ENCODE results near the gene TMEM132C.

DNA sequence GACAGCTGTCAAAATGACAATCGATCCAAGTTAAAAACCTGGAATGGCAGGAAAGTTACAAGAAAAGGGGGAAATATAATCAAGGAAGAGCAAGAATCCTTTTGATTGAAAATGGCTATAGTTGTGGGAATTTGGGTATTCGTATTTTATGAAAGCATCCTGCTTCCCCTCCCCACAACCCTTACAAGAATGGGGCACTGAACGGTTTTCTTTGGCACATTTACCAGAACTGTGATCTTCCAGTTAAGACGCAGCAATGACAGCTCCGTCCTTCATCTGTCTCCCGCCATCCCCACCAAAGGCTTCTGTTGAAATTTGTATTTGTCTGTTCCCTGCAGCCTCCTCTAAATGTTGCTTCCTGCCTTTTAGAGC, 738.6 kb upstream of the TMEM132C start:
- PRO-cap, result no peak
- RAMPAGE, long total RNA, 2 experiments, result no peak in any of the 2 experiments

GRCh38 chr12:127623906-127624364, 643.0 kb upstream of the TMEM132C start:
- PRO-cap, result no peak
- RAMPAGE, long total RNA, 2 experiments, result no peak in any of the 2 experiments

DNA sequence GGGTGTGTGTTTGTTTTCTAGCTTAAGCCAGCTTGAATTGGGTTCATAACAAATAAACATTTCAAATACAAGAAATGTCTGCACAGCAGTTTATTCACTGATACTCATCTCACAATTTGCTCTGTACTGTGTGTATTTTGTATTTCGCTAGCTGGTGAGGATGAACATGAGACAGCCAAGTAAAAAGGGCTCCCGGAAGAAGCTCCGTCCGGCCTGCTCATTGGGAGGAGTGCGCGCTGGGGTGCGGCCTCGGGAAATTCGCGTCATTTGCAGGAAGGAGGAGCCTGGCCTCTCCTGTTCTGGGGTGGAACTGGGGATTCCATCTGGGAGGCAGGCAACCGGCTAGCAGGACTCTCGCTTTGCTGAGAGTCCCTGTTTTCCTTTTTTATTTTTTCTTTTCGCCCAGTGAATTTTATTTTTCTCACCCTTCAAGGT, 368.4 kb upstream of the TMEM132C start:
- PRO-cap, result unidirectional peak, plus-strand start at position 316 of the sequence
- RAMPAGE, long total RNA, 2 experiments, result no peak in any of the 2 experiments

DNA sequence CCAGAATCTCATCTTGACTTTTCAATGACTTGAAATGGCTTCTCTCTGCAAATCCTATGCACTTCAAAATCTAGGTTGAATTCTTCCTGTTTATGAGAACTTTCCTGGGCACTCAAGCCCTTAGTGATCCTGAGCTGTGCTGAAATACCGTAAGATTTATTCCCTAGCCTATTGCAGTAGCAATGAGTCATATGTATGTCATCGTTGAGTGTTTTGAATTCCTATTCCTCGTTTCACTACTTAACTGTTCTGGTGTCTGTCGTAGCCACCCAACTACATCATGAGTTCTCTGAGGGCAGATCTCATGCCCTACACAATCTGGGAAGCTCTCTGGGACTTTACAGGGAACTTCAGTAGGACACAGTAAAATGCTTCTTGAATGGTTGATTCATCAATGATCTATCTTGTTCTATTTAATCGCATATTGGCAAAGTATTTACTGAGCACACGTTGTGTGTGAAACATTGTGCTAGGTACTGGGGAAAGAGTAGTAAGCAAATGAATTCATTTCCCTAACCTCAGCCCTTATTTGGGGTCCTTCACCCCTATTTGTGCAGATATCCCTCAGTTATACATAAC, 190.7 kb upstream of the TMEM132C start:
- PRO-cap, result no peak
- RAMPAGE, long total RNA, 2 experiments, result no peak in any of the 2 experiments

DNA sequence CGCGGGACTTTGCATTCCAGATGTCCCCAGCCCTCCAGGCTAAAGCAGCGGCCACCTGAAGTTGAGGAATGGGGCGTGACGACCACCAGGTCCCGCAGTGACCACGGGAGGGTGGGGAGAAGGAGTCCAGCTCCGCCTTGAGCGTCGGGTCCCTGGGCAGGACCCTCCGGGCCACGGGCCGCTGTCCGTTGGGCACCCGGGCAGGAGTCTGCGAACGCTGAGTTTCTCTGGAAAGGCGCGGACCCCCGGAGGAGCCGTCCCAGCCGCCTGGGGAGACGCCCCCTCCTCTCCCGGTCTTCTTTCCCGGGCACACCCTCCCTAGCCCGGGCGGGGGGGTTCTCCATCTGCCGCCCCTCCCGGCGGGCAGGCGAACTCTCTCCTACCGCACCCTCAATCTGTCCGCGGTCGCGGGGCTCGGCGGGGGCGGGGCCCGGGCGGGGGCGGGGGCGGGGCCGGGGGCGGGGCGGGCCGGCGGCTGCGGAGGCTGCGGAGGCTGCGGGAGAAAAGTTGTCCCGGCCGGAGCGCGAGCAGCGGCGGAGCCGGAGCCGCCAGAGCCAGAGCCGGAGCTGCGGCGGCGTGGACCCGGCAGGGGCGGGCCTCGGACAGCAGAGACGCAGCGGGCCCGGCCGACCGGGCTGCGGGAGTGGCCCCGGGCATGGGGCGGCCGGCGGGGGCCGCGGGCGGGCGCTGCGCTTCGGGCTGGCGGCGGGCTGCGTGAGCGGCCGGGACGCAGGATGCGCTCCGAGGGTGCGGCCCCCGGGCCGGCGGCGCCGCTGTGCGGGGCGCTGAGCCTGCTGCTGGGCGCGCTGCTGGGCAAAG, at the start of gene TMEM132C:
TSS of gene TMEM132C (plus strand) at position 502 of the 819 bp plus-strand sequence.
- PRO-cap, result unidirectional peak, plus-strand start at position 503 of the sequence
- RAMPAGE, long total RNA, 2 experiments, result no peak in any of the 2 experiments

DNA sequence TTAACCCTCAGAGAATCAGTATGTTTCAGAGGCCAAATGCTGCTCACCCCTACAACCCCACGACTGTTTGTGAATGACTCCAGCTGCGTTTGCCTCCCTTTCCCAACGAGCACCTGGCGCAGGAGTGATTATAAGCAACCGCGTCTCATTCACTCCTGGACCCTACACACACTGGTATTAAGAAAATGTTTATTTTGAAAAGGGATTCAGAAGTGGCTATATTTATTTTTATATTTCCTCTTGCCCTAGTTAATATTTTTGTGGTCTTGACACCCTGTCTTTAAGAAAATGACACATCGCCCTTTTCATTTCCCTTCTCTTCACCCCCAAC, 77.9 kb downstream of the SLC15A4 start:
- PRO-cap, result no peak
- RAMPAGE, long total RNA, 2 experiments, result no peak in any of the 2 experiments

GRCh38 chr12:128818524-128819172, 5.1 kb downstream of the SLC15A4 start:
- PRO-cap, result no peak
- RAMPAGE, long total RNA, 2 experiments, result no peak in any of the 2 experiments

- PRO-cap, result no peak
- RAMPAGE, long total RNA, 2 experiments, result no peak in any of the 2 experiments
Measured at GRCh38 chr12:128819778-128820630, 3.8 kb downstream of the SLC15A4 start.

DNA sequence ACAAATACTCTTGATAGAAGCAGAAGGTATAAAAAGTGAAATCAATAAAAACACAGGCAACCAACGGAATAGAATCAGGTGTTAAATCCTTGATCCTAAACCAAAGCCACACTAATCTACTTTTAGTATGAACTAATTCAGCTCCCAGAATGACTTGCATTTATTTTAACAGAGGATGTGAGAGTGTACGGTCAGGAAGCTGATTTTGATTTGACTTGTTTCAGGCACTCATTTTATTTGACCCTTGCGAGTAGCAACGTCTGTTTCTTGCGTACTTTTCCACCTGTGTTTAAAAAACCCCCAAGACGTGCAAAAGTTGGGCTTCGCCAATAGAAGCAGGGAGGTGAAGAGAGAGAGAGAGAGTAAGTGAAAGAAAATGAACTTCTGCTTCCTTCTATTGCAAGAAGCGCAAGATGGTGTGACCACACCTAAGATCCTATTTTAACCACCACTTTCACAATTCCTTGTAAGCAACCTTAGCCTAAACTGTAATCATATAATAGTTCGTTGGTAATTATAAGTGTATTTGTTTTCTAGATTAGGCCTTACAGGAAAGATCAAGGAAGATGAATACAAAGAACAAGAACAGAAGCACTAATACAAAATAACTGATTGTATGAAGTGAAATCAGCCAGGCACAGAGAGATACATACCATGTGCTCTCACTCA, 6.8 kb upstream of the SLC15A4 start:
- PRO-cap, result no peak
- RAMPAGE, long total RNA, 2 experiments, result no peak in any of the 2 experiments

- PRO-cap, result no peak
- RAMPAGE, long total RNA, 2 experiments, result no peak in any of the 2 experiments
Measured at GRCh38 chr12:128905078-128905629, 51.9 kb downstream of the GLT1D1 start.

GRCh38 chr12:129821121-129821503, 82.7 kb downstream of the TMEM132D start:
- PRO-cap, result no peak
- RAMPAGE, long total RNA, 2 experiments, result no peak in any of the 2 experiments

DNA sequence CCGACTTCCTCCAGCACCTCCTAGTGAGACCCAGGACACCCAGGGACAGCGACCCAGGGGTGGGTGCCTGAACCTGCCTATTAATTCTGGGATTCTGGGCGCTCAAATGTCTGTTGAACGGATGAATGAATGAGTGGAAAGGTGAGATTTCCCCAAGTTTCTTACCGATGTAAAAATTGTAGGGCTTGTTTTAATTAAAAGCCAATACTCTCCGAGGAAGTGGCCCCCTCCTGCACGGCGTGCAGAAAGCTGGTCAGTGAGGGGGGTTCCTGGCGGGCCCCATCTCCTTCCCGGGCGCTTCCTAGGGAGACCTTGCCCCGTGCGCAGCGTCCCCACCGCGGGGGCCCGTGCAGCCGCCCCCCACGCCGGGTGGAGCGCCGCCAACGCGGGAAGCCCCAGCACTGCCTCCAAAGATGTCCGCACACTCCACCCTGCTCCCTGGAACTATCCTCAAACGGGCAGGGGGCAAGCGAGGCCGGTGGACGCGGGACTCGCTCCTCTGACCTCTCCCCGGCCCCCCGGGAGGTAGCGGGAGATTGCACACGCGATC, 1.7 kb upstream of the FZD10 start:
- PRO-cap, result no peak
- RAMPAGE, long total RNA, 2 experiments, result no peak in any of the 2 experiments

- PRO-cap, result no peak
- RAMPAGE, long total RNA, 2 experiments, result no peak in any of the 2 experiments
Measured at GRCh38 chr12:130210888-130211370, 48.7 kb downstream of the FZD10 start.

DNA sequence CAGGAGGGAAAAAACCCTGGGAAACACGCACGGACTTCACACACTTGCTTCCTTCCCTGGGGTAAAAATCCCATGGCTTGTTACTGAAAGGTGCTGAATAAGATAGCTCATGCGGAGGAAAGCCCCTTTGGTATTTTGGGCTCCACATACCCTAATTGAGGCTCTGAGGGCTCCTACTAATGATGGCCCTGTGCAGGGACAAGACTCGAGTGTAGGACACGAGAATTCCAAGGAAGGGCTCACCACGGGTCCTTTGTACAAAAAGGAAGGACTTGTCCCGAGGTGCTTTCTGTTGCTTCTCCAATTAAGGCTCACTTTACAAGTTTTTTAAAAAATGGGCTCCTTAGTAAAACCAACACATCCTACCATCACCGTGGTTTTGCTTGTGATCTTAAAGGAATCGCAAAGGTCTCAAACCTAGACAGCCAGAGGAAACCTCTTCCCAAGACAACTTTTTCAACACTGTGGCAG, 1.0 kb upstream of the RIMBP2 start:
- PRO-cap, result no peak
- RAMPAGE, long total RNA, 2 experiments, result no peak in any of the 2 experiments

GRCh38 chr12:130952452-130953074, 1.1 kb upstream of the ADGRD1 start:
- PRO-cap, result no peak
- RAMPAGE, long total RNA, 2 experiments, result no peak in any of the 2 experiments

- PRO-cap, result no peak
- RAMPAGE, long total RNA, 2 experiments, result no peak in any of the 2 experiments
Measured at GRCh38 chr12:131085129-131085700, 131.5 kb downstream of the ADGRD1 start.

GRCh38 chr12:131104317-131105067, 150.8 kb downstream of the ADGRD1 start:
- PRO-cap, result no peak
- RAMPAGE, long total RNA, 2 experiments, result no peak in any of the 2 experiments

GRCh38 chr12:131661217-131661642, 49.7 kb upstream of the SFSWAP start:
- PRO-cap, result no peak
- RAMPAGE, long total RNA, 2 experiments, result no peak in any of the 2 experiments

DNA sequence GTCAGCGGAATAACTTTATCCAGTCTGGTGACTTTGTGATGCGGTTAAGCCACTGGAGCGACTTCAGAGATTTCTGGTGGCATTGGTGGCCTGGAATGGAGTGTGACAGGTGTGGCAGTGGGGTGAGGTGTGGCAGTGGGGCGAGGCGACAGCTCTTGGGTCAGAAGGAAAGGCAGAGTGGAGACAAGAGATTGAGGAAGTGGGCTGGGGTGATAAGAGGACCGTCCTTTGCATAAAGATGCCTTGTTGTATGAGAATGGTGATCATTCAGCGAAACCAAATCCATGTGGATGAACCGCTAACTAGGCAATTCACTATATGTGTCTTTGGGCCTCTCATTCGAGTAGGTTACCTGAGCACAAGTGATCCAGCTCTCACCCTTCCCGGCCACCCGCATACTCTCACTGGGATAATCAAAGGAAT, 46.6 kb downstream of the SFSWAP start:
- PRO-cap, result no peak
- RAMPAGE, long total RNA, 2 experiments, result no peak in any of the 2 experiments

DNA sequence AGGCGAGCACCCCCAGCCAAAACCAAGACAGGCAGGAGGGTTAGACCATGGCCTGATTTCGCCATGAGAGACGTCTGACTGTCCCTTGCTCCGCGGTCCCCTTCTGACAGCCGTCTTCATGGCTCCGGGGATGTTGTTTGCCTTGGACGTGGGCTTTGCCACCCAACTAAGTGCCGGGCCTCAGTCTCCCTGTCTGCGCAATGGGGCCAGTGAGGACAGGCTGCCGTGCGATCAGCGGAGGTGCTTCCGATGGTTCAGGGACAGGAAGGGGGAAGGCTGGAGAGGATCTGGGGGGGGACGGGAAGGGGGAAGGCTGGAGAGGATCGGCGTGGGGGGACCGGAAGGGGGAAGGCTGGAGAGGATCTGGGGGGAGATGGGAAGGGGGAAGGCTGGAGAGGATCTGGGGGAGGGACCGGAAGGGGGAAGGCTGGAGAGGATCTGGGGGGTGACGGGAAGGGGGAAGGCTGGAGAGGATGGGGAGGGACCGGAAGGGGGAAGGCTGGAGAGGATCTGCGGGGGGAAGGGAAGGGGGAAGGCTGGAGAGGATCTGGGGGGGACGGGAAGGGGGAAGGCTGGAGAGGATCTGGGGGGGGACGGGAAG, 3.4 kb downstream of the MMP17 start:
- PRO-cap, result bidirectional peak, plus-strand start at position 467 of the sequence, minus-strand start at position 365 of the sequence
- RAMPAGE, long total RNA, 2 experiments, result no peak in any of the 2 experiments